Neutrophil (primary cell): ENCODE measurements around the genes GNS and TMBIM4.

DNA sequence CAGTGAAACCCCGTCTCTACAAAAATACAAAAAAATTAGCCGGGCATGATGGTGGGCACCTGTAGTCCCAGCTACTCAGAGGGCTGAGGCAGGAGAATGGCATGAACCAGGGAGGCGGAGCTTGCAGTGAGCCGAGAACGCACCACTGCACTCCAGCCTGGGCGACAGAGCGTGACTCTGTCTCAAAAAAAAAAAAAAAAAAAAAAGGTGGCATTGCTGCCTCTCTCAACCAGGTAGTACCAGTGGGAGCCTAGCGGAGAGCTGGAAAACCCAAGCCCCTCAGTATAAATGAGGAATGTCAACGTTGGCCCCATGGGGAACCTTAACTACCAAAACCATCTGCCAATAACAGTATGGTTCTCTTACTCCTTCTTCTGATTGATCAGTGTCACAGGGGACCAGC, 658.8 kb downstream of the SLC16A7 start:
- PRO-cap = no peak

DNA sequence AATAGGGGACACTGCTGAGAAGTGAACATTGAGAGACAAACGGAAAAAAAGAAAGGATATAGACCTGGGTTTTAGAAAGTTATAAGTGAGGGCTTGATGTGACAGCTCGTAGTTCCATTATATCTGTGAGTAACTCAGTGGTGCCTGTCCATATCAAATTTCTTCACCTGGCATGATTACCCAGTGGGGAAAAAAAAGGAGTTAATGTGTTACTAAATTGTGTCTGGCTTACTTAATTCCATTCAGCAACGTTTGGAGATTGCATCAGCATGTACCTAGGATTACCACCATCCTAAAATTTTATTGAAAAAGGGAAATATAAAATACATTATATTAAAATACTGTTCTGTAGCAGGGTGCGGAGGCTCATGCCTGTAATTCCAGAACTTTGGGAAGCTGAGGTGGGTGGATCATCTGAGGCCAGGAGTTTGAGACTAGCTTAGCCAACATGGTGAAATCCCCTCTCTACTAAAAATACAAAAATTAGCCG, 1249.9 kb downstream of the SLC16A7 start:
- PRO-cap = no peak

GRCh38 chr12:62296095-62297192, 36.2 kb downstream of the USP15 start:
- PRO-cap = no peak

- PRO-cap = no peak
Measured at GRCh38 chr12:62834327-62834974, 100.5 kb downstream of the PPM1H start.

- PRO-cap = no peak
Measured at GRCh38 chr12:62860374-62861067, 74.4 kb downstream of the PPM1H start.

- PRO-cap = no peak
Measured at GRCh38 chr12:63998890-63999618, 154.6 kb downstream of the SRGAP1 start.

DNA sequence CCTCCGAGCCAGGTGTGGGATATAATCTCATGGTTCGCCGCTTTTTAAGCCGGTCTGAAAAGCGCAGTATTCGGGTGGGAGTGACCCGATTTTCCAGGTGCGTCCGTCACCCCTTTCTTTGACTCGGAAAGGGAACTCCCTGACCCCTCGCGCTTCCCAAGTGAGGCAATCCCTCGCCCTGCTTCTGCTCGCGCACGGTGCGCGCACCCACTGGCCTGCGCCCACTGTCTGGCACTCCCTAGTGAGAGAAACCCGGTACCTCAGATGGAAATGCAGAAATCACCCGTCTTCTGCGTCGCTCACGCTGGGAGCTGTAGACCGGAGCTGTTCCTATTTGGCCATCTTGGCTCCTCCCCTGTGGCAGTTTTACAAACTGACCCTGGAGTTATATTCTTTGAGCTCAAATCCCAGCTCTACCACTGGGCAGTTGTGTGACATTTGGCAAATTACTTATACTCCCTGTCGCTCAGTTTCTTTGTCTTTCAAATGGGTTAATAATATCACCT, 71.0 kb upstream of the KICS2 start:
- PRO-cap = no peak

GRCh38 chr12:64465641-64465982, 13.7 kb downstream of the TBK1 start:
- PRO-cap = no peak

DNA sequence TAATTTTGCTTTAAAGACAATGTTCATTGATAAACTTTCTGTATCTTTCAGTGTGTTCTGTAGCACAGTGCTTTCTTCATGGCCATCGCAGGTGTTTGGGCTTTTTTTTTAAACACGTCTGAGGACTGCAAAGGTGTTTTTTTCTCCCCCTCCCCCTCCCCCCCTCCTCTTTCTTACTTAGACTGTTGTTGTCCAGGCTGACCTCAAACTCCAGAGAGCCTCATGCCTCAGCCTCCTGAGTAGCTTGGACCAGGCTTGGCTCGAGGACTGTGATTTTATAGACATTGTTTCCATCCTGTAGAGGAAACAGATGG, 41.9 kb downstream of the RASSF3 start:
- PRO-cap = no peak

- PRO-cap = no peak
Measured at GRCh38 chr12:64679139-64680103, 69.1 kb downstream of the RASSF3 start.

- PRO-cap = bidirectional peak, plus-strand start at chr12:64759528, minus-strand start at chr12:64759367
Measured at GRCh38 chr12:64759288-64760005, at the start of gene GNS. TSS of gene GNS (minus strand) at chr12:64759406.

GRCh38 chr12:65283850-65284637, 5.6 kb downstream of the MSRB3 start:
- PRO-cap = no peak

- PRO-cap = no peak
Measured at GRCh38 chr12:65640348-65641020, 183.8 kb upstream of the HMGA2 start.

GRCh38 chr12:65728841-65729308, 95.4 kb upstream of the HMGA2 start:
- PRO-cap = no peak

DNA sequence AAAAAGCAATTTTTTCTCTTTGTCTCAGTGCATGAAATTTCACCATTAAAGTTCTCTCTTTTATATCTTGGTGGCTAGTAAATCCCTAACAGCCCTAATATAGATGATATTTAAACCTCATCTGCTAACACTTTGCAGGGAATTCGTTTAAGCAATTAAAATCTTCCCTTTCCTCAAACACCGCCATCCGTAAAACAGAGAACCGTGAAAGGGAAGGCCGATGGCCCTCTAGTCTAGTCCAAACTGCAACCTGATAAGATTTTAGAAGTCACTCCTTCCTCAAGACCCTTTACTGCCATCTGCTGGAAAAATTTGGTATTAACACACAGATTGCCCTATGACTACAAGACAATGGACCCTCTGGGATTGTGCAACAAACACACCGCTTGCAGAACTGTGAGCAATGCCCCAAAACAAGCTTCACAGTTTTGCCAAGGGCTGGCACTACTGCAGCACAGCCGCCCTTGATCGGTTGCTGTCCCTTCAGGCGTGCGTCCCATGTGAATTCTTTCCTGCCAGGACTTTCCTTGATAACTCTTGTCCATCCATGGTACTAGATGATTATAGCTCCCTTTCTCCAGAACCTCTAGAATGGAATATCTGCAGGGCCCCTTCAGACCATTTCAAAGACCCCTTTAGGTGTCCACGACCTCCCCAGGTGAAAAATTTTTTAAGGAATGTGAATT, 23.1 kb downstream of the LLPH start:
- PRO-cap = no peak

DNA sequence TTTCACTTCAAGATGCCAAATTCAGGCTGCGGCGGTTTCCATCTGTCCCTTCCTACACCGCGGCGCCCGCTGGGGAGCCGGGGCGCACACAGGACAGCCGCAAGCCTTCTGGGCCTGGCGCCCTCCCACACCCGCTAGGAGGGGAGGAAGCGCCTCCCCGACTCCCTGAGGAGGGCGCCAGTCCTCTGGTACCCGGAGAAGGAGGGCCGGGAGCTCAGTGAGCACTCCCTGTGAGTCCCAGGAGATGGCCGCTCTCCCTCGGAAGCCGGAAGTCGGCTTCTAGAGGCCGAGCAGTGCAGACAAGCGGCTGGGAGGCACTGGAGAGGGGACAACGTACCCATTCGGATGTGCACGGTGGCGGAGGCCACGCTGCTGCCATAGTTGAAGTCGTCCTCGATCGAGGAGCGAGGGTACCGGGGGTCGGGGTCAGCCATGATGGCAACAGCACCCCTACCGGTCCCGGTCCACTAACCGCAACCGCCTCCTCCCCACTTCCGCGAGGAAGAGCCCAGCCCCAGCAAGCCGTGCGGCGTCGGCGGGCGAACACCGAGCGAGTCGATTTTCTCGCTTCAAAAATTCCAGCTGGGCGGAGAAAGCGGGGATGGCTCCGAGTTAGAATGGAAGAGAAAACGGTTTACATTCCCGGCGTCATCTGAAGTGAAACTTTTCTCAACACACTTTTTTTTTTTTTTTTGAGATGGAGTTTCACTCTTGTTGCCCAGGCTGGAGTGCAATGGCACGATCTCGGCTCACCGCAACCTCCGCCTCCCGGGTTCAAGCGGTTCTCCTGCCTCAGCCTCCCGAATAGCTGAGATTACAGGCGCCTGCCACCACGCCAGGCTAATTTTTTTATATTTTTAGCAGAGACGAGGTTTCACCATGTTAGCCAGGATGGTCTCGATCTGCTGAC, at the start of gene TMBIM4:
TMBIM4 (minus strand) TSS at position 479 of the 910 bp plus-strand sequence.
- PRO-cap = bidirectional peak, plus-strand start at position 404 of the sequence, minus-strand start at position 422 of the sequence; bidirectional peak, plus-strand start at position 517 of the sequence, minus-strand start at position 469 of the sequence

- PRO-cap = no peak
Measured at GRCh38 chr12:66200501-66201109, 11.6 kb downstream of the IRAK3 start.

- PRO-cap = no peak
Measured at GRCh38 chr12:66392303-66392874, 90.1 kb downstream of the HELB start.

GRCh38 chr12:66929526-66930061, 250.7 kb upstream of the GRIP1 start:
- PRO-cap = no peak

GRCh38 chr12:67434361-67435480, 165.6 kb downstream of the CAND1 start:
- PRO-cap = no peak